LHCN-M2 (cell line): Measurements from ENCODE around the genes GLTPD2 and PLD2.

DNA sequence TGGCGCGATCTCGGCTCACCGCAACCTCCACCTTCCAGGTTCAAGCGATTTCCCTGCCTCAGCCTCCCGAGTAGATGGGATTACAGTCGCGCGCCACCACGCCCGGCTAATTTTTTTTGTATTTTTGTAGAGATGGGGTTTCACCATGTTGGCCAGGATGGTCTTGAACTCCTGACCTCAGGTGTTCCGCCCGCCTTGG is 482 bp upstream of the PELP1 start:
- RAMPAGE, long total RNA, result no peak

DNA sequence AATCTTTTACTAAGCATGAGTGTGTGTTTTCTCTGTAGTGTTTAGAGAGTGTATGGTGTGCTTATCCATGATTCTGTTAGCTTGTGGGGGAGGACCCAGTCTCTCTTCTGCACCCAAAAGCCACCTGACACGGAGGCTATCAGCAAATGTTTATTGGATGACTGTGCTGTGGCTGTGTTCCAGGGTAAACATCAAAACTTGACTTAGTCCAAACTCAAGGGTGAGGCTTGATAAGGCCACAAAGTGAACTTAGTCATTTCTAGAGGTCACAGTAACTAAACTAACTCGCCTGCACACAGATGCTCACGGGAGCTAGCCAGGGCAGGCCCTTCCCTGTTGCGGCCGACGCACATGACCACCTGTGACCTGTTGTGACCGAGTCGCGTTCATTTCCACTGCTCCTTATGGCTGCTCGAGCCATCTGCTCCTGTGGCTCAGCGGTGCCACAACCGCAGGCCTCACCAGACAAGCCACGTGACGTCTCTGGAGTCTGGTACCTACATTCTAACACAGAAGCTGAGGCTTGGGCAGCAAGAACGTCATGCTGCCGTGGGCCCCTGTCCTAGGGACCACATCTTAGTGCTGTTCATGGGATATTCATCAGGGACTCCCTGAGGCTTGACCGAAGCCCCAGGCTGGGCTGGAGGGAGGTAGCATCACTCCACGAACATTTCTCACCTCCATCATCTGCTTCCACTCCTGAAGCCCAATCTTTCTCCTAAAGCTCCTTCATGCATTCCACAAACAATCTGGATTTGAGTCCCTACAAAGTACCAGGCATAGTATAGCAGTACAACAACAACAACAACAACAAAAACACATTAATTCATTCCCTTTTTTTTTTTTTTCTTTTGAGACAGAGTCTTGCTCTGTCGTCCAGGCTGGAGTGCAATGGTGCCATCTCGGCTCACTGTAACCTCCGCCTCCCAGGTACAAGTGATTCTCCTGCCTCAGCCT is 9.5 kb upstream of the MED11 start:
- RAMPAGE, long total RNA, result no peak

GRCh38 chr17:4736159-4736966 is 3.3 kb upstream of the ZMYND15 start:
- RAMPAGE, long total RNA, result no peak

GRCh38 chr17:4740442-4741032 is 809 bp upstream of the CXCL16 start:
- RAMPAGE, long total RNA, result no peak

GRCh38 chr17:4742264-4743093 is 2.8 kb upstream of the CXCL16 start:
- RAMPAGE, long total RNA, result no peak

- RAMPAGE, long total RNA, result no peak
Observed at GRCh38 chr17:4772269-4772588, 543 bp downstream of the TM4SF5 start.

GRCh38 chr17:4788680-4789516 is at the start of gene GLTPD2:
TSS of gene GLTPD2 (plus strand) at chr17:4788964.
- RAMPAGE, long total RNA, result no peak

DNA sequence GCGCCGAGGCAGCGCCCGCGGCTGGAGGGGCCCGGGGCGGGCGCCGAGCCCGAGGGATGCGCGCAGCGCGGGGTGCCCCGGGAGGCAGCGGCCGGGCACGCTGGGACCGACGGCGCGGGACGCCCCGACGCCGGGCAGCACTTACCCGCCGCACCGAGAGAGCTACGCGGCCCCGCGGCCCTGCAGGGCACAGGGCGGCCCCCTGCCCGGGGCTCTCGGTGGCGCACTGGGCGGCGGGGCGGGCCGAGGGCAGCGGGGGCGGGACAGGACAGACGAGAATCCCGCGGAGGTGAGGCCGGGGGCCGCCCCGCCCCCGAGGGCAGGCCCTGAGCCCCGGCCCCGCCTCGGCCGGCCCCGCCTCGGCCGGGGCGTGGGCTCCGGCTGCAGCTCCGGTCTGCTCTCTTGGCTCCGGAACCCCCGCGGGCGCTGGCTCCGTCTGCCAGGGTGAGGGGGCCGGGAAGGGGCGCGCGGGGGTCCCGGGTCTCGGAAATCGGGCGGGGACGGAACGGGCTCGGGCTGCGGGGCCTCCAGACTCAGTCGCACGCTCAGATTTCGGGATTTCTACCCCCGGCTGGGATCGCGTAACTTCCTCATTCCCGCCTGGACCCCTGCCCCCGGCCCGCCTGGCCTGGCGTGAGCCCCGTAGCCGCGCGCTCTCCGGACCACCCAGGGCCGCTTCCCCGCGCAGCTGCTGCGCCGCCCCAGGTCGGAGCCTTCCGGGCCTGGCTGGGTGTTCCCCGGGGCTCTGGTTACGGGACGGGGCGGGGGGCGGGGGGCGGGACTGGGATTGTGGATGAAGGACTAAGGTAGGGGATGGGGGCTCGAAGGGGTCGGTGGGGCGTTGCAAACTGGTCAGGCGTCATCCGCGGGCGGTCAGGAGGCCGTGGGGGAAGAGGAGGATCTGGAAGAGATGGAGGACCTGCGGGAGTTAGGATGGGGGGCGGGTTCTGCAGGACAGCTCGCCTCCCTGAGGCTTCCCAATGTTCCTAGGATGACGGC is at the start of gene PLD2:
Gene PLD2 (plus strand): TSS at position 371 of the 999 bp plus-strand sequence.
- RAMPAGE, long total RNA, result no peak

- RAMPAGE, long total RNA, result no peak
Observed at GRCh38 chr17:4892801-4893816, 6.2 kb upstream of the C17orf107 start.

DNA sequence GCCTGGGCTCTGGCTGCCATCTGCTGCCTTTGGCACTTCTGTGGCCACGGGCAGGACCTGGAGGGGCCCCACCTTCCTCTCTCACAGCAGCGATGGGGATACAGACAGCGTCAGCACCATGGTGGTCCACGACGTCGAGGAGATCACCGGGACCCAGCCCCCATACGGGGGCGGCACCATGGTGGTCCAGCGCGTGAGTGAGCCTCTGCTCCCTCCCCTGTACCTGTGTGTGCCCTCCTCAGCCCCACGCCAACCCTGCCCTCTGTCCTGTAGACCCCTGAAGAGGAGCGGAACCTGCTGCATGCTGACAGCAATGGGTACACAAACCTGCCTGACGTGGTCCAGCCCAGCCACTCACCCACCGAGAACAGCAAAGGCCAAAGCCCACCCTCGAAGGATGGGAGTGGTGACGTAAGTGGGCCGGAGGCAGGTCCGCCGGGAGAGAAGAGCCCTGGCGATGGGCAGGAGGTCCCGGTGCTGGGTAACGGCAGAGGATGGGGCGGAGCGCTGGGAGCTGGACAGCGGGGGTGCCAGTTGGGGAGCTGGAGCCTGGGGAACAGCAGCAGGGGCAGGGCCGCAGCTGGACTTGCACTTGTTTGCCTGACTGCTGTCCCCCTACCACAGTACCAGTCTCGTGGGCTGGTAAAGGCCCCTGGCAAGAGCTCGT is 5.3 kb upstream of the C17orf107 start:
- RAMPAGE, long total RNA, result no peak

GRCh38 chr17:4919468-4919899 is 12.6 kb upstream of the GP1BA start:
- RAMPAGE, long total RNA, result no peak

DNA sequence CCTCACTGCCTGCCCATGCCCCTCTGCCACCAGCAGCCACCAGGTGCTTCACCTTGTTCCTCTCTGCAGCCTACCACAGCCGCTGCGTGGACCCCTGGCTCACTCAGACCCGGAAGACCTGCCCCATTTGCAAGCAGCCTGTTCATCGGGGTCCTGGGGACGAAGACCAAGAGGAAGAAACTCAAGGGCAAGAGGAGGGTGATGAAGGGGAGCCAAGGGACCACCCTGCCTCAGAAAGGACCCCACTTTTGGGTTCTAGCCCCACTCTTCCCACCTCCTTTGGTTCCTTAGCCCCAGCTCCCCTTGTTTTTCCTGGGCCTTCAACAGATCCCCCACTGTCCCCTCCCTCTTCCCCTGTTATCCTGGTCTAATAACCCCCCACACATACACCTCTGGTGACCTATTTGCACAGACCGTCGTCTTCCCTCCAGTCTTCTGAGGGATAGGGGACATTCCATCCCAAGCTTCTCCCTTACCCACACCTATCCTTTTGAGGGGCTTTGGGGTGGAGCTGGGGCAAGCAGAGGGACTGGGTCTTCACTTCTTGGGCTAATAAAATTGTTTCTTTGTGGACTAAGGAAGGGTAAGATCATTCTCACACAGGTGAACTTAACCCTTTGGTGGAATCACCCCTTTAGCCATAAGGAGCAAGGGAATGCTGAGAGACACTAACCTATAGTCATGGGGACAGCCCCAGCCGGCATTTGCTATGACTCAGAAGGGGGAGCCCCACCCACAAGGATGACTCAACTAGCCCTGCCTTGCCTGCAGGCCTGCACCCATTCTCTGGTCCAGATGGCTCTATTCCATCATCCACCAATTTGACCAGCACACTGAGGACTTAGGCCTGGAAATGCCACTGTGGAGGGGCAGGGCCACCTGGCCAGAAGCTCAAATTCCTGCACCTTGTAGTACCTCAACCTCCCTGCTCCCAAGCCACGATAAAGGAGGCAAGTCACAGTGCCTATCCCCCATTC is 3.4 kb downstream of the PFN1 start:
- RAMPAGE, long total RNA, result no peak

DNA sequence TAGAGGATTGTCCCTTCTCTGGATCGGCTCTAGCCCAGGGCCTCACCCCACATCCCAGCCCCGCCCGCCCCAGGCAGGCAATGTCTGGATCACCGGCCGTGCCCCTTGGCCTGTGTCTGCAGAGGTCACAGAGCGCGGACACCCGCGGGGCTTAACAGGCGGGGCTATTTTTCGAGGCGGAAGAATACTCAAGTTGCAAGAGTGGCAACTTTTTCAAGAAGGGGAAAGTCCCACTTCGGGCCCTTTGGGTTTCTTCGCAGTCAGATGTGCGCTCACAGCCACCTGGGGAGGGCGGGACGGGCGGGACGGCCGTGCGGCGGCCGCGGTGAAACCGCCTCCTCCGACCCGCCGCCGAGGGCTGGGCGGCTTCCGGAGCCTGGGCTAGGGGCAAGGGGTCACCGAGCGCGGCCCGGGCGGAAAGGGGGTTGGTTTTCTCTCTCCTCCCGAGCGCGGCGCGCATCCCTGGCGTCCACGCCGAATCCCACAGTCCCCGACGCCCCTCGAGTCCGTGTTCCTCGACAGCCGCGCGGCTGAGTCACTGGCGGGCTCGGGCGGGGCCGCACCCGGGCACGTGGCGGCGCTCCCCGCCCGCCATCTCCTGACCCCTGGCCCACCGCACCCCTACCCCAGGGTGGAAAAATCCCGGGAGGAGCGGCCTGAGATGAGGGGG is 1.1 kb upstream of the PFN1 start:
- RAMPAGE, long total RNA, result no peak

GRCh38 chr17:5002018-5003064 is 4.6 kb downstream of the KIF1C start:
- RAMPAGE, long total RNA, result no peak

GRCh38 chr17:5096400-5096816 is 15.3 kb downstream of the ZNF232 start:
- RAMPAGE, long total RNA, result no peak

GRCh38 chr17:5283983-5284403 is 1.9 kb downstream of the RABEP1 start:
- RAMPAGE, long total RNA, result no peak

DNA sequence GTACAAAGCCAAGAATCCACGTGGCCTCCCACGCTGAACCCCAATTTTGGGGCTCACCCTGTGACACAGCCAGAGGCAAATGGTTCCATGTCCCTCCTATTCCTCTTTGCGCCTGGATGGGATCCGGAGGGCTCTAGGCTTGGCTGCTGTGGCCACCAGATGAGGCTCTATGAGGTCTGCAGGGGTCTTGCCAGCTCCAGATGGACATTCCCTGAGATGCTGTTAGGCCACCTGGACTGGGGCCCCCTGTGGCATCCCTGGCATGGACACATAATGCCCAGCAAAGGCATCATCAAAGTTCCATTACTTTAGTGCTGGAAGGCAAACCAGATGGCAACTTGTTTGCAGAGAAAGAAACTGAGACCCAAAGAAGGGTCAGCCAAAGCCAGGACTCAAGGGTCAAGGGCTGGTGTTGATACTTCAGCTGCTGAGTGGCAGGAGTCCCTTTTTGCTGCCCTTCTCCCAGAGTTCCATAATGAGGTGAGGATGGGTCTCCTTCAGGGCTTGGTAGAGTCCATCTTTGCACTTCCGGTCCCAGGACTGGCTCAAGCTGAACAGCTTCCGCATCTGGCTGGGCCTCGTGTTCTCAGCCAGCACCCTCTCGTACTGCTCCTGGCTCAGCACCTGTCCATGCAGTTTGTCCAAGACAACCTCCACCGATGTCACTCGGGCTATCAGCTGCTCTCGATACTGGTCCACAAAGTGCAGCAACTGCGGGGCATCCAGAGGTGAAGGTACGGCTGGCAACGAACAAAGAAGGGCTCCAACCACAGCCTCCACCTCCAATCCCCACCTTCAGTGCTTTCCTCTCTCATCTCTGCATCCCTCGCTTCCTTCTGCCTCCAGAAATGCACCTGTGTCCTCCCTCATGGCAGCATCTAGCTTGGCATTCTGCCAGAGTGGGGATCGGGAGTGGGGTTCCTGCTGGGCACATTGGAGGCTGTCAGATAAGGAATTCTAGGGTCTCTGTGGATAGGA is 13.8 kb upstream of the ENSG00000286190 start:
- RAMPAGE, long total RNA, result no peak

DNA sequence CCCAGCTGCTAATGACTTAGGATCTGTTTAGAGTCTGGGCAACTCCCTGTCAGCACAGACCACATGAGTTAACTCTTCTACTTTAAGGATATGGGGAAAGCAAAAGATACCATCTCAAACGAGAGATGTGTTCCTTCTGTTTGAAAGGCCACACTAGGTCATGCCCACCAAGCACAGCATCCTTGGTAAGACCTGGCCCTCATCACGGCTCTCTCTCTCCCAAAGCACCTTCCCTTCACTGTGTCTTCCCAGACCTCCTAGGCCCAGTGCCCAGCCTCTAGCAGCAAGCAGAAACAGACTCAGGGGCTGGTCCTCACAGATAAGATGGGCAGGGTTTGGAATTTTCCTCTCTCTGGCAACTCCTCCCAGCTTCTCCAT is 108.5 kb downstream of the WSCD1 start:
- RAMPAGE, long total RNA, result no peak

GRCh38 chr17:6325841-6326097 is 109.2 kb downstream of the AIPL1 start:
- RAMPAGE, long total RNA, result no peak

GRCh38 chr17:6406405-6406858 is 28.5 kb downstream of the AIPL1 start:
- RAMPAGE, long total RNA, result no peak